M059J (cell line): ENCODE measurements around the gene DCP2.

DNA sequence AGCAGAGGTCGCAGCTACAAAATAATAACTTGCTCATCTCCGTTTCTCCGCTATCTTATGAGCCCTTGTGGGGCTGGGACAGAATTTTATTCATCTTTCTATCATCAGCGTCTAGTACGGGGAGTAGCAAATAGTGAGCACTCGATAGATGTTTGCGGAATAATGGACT, 30.7 kb upstream of the APC start:
- RAMPAGE, long total RNA, result no peak

GRCh38 chr5:112812286-112812485, 48.9 kb upstream of the SRP19 start:
- RAMPAGE, long total RNA, result no peak

DNA sequence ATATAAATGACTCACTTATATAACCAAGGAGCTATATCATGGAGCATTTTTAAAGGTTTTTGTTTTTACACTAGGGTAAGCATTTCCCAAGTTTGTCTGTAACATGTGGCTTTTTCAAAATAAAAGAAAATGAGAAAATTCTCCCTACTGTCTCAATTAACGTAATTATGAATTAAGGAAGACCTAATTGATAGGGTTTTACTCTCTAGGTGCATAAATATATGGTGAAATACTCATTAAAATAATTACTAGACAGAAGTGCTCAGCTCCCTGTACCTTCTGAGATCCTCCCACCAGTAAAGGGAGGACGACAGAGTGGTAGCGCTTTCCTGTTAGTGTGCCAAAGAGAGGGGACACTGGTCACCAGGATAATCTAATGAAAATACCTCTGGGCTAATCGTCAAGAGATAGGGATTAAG, 1.4 kb downstream of the REEP5 start:
- RAMPAGE, long total RNA, result no peak

DNA sequence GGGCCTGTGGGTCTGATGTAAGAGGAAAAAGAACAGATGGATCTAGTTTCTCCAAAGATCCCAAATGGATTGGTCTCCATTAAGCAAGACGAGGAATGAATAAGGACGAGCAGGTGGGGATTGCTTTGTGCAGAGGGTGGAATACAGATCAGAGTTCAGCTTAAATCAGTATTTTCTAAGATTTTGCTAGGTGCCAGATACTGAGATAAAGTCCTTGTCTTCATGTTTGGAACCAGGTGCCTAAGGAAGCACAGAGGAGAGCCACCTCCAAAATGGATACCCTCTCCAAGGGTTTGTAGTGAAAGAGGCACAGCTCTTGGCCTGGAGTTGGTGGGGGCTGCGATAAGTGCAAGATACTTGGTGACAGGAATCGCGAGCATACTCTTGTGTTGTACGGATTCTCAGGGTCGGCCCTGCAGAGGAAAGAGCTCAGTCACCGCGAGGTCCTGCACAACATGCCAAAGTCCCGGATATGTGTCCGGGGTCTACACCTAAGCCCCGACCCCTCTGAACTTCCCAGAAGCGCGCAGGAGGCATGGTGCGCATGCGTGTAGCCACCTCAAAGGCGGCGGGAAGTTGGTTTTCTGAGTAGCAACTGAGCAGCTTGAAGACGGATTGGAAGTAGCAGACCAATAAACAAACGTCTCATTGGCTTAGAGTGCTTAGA, 477 bp upstream of the DCP2 start:
- RAMPAGE, long total RNA, result no peak

DNA sequence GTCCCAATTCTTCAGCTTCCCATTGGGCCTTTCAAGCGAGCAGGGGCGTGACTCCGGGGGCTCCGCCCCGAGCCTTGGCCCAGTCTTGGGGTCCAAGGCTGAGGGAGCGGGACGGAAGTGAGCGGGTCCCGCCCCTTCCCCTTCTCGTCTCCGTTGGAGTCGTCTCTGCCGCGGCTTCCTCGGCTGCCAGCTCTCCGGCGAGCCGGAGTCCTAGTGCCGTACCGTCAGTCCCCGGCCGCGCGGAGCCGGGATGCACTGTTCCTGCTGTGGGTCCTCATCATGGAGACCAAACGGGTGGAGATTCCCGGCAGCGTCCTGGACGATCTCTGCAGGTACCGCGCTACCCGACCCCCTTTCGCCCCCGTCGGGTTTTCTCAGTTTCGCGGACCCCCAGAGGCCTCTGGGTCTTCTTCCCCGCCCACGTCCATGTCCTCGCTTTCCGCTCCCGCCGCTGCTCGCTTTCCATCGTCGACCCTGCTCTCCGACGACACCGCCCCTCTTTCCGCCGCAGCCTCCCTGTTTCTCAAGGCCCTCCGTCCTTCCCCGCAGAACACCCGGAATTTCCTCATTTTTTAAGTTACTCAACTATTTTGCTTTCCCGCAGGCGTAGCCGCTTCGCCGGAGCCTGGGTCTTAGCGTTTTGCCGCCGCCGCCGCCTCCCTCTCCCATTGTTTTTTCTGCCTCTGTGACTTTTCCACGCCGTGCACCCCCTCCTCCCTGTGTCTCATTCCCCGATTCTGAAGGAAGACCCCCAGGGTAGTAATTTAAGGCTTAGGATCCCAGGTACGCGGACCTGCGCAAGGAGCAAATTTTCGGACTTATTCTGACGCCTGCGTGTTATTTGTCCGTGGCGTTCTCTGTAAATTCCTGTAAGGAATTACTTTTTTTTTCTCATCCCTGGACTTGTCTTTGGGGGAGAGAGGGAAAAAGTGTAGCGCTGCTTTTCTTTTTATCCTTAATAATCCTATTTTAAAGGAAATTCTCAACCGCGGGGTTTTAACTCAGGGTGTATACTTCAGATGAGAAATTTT, at the start of gene DCP2:
DCP2 (plus strand) TSS at position 144 of the 1,031 bp plus-strand sequence.
- RAMPAGE, long total RNA, result no peak

DNA sequence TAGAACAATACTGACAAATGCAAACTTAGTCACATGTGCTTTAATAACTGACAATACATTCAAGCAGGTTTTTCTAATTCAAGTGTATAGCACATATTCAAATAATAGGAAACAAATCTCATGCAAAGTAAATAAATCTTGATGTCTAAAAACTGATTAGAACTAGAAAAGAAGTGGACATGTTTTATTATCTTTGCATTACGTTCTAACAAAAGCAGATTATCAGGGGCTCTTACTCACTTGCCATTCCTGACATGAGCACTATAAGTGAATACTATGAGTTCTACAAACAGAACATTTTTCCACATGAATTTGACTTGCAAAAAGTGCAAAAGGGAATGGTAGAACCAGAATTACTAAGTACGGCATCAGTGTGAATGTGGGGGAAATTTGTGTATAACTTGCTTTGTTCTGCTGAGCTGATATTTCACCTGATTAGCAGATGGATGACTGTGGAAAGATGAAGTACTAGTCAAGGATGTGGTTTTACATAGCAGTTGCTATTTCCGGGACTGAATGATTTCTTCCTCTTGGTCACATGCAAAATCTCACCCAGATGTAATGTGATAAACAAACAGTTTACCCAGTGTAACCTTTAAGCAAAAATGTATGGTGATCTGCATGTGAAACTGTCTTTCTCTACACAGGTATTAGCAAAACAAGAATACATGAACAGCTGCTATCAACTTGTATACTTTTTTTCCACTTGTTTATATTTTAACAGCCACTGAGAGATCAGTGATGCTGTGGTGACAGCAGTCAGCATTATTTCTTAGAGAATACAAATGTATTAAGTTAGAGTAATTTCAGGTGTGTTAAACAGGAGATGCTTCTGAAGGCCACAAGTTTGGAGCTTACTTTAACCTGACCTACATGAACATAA, 46.0 kb downstream of the DCP2 start:
- RAMPAGE, long total RNA, result no peak

- RAMPAGE, long total RNA, result no peak
Observed at GRCh38 chr5:113087997-113088300, 111.4 kb downstream of the DCP2 start.

- RAMPAGE, long total RNA, result no peak
Observed at GRCh38 chr5:113101736-113102434, 125.3 kb downstream of the DCP2 start.

DNA sequence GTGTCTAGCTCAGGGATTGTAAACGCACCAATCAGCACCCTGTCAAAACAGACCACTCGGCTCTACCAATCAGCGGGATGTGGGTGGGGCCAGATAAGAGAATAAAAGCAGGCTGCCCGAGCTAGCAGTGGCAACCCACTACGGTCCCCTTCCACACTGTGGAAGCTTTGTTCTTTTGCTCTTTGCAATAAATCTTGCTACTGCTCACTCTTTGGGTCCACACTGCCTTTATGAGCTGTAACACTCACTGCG, 23.1 kb upstream of the TSSK1B start:
- RAMPAGE, long total RNA, result no peak

DNA sequence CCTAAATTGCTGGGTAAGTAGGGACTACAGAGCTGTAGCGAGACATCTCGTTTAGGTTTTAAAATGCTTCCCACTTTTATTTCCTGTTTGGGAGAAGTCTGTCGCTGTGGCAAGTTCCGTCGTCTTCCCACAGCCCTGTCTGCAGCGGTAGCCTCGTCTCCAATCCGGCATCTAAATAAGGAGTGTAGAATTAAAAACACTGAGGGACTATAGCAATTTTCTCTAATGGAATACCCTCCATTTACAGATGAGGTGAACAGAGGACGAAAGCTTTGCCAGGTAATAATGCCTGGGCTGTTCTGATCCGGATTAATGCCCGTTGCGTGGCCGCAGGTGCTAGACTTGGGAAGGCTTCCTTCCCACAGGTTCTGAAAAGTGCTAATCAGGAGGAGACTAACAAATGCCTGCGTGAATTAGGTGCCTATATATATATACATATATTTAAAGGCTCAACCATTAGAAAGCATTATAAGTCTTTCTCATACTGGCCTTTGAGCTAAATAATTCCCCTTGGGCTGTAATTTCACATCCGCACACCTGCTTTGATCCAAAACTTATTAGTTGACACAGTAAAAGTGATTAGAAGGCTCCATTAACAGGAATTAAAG, 1.4 kb upstream of the TRIM36 start:
- RAMPAGE, long total RNA, result no peak

- RAMPAGE, long total RNA, result no peak
Observed at GRCh38 chr5:115193718-115194072, 24.0 kb upstream of the TRIM36 start.

GRCh38 chr5:115392746-115393143, 96.3 kb upstream of the CCDC112 start:
- RAMPAGE, long total RNA, result no peak

DNA sequence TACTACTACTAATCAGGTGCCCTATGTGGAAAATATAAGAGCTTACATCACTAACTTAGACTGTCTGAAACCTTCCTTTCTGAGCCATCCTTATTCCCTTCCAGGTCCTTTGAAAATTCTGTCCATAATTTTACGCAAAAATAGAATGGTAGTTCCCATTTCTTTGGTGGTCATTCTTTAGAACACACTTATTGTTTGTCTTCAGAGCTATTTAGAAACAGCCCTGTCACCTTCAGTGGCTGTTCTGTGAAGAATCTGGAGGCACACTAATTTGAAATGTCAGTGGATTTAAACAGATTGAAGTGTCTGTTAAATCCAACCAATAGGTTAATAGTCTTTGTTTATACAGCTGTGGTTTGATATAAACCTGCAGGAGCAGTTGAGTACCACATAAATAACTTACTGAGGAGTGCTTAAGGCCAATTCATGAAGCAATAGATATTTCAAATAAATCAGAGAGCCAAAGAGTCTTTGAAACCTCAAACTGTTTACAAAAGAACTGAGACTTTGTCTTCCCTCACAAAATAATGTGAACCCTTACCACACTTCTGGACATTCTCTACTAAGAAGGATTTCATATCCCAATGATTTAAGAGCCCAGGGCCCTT, 112.0 kb downstream of the FEM1C start:
- RAMPAGE, long total RNA, result no peak

- RAMPAGE, long total RNA, result no peak
Observed at GRCh38 chr5:115544940-115545198, 294 bp upstream of the FEM1C start.

DNA sequence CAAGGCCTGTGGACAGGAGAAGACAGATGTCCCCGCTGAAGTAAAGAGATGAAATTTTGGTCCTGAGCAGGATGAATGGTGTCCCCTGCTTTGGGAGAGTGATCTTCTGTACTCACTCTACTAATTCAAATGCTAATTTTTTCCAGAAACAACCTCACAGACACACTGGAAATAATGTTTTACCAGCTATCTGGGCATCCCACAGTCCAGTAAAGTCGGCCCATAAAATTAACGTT, 69.0 kb upstream of the TMED7 start:
- RAMPAGE, long total RNA, result no peak

DNA sequence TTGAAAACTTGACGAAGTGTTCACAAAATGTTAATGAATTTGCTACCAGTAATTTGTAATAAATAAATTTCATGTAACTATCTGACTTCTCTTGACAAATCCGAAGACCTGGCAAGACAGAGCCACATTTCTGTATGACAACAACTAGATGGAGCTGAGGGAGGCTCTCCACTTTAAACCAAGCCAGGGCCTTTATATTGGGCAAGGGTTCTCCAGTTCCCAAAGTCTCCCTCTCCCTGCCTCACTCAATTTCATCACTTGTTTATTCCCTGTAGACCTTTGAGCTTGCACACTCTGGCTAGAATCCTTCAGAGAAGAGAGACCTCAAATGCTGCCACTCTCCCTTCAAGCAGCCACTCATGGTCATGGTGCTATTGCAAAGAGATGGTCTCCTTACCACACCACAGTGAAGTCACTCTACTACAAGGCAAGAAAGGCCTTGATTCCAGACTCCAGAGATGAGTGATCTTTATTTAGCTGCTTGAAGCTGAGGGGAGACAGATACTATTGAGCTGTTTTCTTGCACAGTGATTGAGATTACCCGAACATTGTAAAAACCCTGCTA, 81.4 kb downstream of the CDO1 start:
- RAMPAGE, long total RNA, result no peak

- RAMPAGE, long total RNA, result no peak
Observed at GRCh38 chr5:115815916-115816221, 590 bp downstream of the CDO1 start.

DNA sequence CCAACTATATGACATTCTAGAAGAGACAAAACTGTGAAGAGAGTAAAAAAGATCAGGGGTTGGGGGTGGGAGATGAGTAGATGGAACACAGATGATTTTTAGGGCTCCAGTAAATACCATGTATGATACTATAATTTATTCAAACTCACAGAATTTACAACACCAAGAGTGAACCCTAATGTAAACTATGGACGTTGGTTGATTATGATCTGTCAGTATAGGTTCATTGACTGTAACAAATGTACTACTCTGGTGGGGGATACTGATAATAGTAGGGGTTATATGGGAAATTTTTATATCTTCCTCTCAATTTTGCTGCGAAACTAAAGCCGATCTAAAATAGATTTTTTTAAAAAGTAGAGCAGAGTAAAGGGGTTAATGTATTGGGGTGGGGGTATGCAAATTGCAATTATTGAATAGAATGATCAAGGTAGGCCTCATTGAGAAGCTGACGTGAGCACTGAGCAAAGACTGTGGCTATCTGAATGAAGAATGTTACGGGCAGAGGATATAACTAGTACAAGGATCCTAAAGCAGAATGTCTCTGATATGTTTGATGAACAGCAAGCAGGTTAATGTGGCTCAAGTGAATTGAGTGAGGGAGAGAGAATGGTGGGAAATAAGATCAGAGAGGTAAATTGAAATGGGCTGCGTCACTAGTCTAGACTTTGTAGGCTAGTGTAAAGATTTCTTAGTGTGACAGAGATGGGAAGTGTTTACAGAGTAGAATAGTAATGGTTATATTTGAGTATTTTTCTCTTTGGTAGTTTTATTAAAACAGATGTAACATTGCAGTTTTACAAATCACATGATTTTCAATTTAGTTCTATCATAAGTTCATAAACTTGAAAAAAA, 152.0 kb downstream of the COMMD10 start:
- RAMPAGE, long total RNA, result no peak

GRCh38 chr5:116343925-116344296, 230.7 kb downstream of the SEMA6A start:
- RAMPAGE, long total RNA, result no peak

DNA sequence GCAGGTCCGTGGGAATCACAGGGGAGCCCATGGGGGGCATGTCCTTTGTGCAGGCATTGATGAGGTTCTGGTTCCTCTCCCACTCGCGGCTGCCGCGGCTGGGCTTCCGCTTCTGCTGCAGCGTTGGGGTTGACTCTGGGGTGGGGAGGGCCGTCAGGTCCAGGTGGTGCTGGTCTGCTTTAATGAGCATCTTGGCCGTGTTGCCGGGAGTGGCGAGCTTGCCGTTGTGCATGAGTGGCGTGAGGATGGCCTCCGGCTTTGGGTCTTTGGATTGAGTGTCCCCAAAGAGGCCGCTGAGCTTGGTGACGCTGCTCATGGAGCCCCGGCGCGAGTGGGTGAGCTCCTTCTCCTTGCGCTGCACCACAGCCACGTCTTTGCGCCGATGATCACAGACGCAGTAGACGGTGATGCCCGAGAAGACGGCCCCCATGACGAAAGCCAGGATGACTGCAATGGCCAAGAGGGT, 127.3 kb downstream of the SEMA6A start:
- RAMPAGE, long total RNA, result no peak